Daoy (cell line): Measurements from ENCODE around the gene PARVG.

DNA sequence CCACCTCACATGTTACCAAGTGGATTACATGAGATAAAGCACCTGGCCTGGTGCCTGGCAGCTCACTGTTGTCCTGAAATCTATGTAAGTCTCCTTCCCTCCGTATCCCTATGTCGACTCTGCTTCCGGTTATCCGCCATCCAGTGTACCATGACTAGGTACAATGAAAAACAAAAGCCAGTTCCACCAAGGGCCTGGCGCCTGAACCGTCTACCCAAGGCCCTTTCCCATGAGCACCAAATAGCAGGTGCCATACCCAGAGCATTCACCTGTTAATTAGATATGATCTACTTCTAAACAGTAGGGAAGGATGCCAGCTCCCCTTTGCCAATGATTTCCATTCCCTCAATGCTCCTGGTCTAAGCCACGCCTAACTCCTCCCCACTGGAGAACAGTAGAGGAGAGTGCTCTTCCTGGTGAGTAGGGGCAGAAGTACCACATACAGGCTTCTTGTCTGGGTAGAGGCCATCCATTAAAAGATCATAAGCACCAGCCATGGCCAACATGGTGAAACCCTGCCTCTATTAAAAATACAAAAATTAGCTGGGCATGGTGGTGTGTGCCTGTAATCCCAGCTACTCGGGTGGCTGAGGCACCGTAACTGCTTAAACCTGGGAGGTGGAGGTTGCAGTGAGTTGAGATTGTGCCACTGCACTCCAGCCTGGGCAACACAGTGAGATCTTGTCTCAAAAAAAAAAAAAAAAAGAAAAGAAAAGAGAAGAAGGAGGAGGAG is 40.7 kb downstream of the PACSIN2 start:
- RAMPAGE, long total RNA: no peak

GRCh38 chr22:42990082-42990446 is 24.9 kb downstream of the PACSIN2 start:
- RAMPAGE, long total RNA: no peak

DNA sequence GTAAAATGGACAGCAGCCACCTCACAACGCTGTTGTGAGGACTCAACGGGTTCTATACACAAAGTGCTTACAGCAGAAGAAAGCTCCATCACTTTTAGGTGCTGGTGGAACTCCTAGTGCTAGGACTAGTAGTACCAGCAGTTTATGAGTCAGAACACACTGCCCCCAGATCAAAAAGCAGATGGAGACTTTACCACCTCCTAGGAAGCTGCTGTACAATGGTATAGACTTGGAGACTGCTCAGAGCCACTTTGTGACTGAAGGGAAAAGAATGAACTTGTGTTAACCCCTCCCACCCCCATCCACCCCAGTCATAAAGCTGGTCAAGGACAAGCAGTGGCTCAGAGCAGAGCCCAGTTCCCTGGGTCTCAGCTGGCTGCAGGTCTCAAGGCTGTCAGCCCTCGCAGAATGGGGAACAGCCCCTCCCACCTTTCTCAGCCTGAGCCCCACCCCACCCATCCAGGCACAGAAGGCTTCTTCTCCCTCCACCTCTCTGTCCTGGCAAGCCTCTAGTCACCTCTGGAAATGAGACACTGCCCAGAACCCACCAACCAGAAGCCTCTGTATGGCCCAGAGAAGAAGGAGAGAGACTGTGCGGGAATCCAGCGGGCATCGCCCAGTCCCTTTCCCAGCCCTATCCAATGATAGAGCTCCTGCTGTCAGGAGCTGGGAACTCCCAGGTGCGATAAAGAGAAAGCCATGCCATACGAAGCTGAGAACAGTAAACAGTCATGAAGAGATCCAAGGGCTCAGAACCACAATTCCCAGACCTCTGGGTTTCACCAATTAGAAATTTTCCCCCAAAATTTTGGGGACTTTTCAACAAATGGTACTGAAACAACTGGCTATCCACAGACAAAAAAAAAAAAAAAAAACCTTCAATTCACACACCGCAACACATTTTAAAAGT is 23.7 kb downstream of the PACSIN2 start:
- RAMPAGE, long total RNA: no peak

DNA sequence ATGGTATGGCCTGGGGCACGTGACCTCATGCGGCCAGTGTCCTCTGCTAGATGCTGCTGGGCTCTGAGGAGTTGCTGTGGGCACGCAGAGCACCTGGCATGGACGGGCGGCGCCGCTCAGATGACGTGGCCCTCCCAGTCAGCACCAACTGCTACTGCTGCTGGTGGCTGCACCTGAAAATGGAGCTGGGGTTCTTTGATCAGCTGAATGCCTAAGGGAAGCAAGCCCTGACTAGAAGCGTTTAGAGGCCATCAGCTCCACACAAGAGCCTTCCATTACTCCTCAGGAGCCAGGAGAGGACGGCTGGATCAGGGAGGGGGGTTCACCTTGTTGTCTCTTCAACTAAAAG is 27.6 kb upstream of the PACSIN2 start:
- RAMPAGE, long total RNA: no peak

DNA sequence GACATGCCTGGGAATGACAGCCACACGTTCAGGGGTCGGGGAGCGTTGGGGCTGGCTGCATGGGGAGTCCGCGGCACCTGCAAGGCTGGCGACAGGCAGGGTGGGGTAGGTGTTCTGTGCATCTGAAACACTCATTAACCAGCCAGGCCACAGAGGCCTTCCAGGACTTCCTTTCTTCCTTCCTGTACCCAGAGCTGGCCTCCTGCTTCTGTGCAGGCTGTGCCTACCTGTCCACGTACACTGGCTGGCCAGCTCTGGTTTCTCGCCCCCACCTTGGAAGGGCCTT is 16.0 kb downstream of the TTLL12 start:
- RAMPAGE, long total RNA: no peak

DNA sequence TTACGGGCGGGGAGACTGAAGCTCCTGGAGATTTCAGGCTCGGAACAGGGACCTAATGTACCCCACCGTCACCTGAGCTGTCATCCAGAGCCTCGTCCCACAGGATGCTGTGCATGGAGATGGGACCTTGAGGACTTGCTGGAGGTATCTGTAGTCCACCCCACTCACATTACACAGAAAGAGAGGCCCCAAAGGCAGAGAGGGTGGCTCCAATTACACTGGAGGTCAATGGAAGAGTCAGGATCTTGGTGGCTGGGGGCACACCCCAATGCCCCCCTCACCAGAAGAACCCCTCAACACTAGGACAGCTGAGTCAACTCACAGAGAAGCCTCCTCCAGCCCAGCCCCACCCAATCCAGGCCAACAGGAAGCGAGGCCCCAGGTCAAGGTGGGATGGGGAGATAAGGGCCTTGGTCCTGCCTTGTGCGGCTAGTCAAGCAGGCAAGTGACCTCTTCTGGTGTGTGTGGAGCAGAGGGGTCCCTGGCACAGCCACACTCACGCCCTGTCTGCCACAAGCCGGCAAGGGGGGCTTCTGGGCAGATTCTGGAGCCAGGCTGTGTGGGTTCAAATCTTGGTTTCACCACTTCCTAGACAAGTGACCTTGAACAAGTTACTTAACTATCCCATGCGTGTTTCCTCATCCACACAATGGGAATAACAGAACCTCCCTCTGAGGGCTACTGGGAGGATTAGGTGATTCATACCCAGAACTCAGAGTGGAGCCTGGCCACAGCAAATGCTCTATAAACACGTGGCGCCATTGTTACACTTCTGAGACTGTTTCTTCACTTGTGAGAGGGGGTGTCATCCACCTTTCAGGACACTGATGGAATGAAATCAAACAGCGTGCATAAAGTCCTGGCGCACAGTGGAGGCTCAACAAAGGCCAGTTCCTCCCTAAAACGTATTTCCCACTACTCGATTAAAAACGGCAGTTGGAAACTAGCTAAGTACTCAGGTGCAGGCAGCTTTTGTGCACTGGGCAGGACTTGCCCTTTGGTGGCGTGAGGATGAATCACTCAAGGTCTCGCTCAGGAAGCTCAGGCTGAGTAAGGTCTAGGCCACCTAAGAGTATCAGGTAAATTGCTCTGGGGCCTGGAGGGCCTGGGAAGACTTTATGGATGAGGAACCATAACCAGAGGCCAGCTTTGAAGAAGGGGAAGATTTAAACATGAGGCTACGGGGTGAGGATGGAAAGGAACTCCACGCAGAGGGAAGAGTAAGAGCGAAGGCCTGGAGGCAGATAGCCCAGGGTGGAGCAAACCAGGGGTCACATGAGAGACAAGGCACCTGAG is 3.2 kb downstream of the TTLL12 start:
- RAMPAGE, long total RNA: no peak

GRCh38 chr22:43275755-43276125 is 67.4 kb downstream of the SCUBE1 start:
- RAMPAGE, long total RNA: no peak

DNA sequence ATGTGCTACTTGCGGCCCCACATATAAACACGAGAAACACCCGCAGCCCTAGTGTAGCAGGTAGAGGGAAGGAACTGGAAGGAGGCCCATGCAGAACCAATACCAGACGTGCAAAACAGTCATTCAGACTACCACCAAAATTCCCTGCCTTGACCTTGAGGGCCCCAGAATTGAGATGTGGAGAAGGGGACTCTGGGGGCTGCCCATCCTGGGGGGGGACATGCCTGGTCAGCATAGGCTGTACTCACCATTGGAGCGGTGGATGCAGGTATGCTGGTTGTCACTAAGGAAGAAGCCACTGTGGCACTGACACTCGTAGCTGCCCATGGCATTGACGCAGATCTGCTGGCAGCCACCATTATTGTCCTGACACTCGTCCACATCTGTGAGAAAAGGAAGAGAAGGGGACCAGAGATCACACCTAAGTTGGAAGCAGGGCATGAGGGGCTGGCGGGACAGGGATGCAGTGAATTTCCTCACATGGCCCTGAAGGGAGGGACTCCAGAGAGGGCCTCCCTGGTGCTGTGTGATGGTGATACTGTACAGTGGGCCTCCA is 52.3 kb downstream of the SCUBE1 start:
- RAMPAGE, long total RNA: no peak

GRCh38 chr22:43505962-43506274 is 94.1 kb downstream of the MPPED1 start:
- RAMPAGE, long total RNA: no peak

DNA sequence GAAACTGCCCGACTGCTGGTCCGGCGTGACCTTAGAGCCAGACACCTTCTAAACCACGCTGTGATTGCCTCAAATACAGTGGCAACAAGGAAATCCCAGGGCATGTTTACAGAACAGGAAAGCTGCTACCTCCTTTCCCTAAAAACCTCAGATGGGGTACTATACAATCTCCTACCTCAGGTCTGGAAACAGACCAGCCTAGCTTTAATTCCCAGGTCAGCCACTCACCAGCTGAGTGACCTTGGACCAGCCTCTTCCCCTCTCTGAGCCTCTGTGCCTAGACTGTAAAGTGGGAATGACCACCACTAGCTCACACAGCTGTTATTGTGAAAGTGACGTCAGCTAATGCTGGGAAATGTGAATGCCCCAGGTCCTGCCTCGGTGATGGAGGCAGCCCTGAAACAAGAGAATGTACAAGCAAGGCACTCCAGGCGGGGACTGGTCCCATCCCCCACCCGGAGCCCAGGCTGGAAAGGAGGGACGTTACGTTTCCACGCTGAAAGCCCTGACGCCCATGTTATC is 991 bp downstream of the SULT4A1 start:
- RAMPAGE, long total RNA: no peak

DNA sequence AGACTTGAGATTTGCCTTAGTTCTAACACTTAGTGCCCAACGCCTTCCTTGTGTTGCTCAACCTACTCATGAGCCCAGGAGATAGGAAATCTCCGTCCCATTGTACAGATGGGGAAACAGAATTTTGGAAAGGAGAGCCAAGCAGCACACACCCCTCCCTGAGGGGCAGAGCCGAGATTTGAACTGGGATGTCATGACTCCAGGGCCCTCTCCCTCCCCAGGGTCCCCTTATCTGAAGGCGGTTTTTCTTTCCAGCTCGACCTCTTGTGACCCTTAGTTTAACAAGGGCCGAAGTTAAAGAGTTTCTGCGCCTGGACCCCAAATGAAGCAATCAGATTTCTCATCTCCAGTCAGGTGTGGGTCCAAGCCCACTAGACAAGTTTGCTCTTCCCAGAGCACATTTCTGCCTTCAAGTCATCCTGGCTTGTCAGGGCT is 11.1 kb downstream of the PNPLA3 start:
- RAMPAGE, long total RNA: no peak

GRCh38 chr22:44032185-44032630 is 8.1 kb downstream of the PARVB start:
- RAMPAGE, long total RNA: no peak

DNA sequence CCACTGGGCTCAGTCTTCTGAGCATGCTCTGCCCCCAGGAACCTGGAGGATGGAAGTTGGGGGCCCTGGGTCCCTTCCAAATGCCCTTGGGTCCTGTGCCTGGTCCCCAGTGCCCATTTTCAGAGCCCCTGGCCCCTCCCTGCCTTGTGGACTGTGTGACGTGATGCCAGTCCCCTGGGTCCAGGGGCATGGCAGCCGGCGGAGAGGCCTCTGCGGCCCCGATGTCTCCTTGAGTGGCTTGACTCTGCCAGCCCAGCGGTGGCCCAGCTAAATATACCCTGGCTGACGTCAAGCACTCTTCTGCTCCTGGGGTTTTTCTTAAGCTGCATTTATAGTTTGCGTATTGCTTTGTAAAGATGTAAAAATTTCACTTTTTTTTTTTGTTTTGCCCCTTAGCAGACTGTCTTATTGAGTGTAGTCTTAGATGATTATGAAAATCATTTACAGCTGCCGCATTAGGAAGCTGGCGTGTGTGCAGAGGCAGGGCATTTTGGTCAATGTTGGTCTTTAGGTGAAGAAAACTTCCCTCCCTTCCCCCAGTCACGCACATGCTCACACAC is 35.1 kb upstream of the PARVG start:
- RAMPAGE, long total RNA: no peak

- RAMPAGE, long total RNA: no peak
Measured at GRCh38 chr22:44180601-44180991, at the start of gene PARVG. Gene PARVG, plus strand, starts transcription at chr22:44180925.

DNA sequence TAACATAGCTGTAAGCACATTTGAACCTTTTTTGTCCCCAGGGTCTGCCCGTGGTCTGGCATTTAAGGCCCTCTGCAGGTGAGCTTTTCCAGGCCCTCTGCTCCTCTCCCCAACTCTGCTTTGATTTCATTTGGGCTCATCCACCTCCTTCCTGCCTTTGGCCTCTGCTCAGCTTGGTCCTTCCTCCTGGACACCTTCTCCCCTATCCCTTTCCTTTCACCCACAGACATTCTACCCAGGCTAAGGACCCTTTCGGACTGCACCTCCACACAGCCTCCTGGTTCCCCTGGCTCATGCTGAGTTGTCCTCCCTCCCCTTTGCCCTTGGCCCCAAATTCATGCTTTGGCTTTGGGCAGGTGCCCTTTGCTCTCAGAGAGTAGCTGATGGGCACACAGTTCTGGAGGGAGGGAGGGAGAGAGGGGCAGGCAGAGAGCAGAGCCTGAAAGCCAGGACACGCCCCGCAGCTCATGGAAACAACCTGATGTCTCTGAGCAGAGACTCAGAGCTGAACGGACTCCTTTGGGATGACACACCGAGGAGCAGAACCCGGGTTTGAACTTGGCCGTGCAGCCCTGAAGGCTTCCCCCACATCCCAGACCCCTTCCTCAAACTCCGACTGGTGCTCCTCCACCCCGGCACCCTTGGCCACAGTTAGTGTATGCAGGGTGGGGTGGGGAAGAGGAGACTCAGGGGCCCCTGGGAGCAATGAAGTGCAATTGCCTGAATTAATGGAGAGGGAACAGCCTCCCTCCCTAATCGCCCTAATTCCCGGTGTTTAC is 70.9 kb upstream of the SHISAL1 start:
- RAMPAGE, long total RNA: no peak

GRCh38 chr22:44449285-44449663 is 48.8 kb downstream of the RTL6 start:
- RAMPAGE, long total RNA: no peak

- RAMPAGE, long total RNA: no peak
Measured at GRCh38 chr22:44698549-44698892, 3.5 kb upstream of the PRR5 start.

- RAMPAGE, long total RNA: no peak
Measured at GRCh38 chr22:44753339-44754346, 1.3 kb downstream of the ARHGAP8 start.

DNA sequence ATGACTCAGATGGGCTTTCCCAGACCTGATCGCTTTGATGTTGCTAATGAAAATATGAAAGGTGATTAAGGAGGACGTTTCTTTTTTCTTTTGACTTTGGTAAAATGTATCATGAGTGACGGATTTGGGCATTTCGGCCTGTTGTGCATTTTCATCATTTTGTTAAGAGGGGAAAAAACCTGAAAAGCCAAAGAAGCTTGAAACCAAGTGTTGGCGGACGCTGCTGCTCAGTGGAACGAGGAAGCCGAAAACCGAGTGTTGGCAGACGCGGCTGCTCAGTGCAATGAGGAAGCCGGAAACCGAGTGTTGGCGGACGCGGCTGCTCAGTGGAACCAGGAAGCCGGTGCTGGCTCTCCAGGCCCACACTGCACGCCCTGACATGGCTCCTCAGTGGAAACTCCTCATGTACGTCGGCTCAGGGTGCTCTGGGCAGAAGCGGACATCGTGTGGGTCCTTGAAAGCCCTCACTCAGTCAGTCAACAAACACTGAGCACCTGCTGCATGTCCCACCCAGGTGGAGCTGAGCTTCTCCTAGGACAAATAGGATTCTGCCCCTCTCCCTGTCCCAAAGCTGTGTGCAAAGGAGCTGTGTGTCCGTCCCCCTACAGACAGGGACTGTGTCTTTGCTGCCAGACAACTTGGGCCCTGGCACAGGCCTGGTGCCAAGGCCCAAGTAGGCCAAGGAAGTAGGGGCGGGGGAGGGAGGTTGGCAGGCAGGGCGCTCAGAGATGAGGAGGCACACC is 37.4 kb downstream of the PHF21B start:
- RAMPAGE, long total RNA: no peak

DNA sequence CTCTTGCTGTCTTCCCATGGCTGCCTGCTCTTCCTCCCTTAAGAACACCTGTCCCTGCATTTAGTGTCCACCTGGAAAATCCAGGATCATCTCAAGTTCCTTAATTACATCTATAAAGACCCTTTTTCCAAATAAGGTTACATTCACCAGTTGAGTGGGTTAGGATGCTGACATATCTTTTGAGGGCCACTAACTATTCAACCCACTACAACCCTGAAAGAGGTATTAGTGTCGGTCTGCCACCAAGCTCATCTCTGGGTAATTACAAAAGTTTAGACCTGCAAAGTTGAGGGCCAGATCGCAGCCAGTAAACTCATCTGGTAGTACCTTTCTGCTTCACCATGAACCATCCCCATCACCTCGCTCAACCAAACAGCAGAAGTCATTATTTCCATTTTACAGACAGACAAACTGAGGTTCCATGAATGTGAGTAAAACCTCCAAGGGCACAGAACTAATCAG is 9.6 kb upstream of the NUP50 start:
- RAMPAGE, long total RNA: no peak